H1 (cell line): Measurements from ENCODE around the gene TMEM192.

DNA sequence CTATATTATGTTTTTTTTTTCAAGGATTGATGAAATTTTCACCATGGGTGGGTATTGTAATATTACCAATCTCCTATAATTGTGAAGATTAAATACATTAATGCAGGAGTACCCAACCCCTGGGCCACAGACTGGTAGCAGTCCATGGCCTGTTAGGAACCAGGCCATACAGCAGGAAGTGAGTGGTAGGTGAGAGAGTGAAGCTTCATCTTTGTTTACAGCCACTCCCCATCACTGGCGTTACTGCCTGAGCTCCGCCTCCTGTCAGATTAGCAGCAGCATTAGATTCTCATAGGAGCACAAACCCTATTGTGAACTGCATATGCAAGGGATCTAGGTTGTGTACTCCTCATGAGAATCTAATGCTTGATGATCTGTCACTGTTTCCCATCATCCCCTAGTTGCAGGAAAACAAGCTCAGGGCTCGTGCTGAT lies 15.1 kb downstream of the RAPGEF2 start:
- RRBS = no CpG with 5 or more reads among the region's 3 CpGs
CAGE:
- cytosol, long polyA plus RNA = no peak
- long polyA plus RNA = no peak
- nucleus, long polyA plus RNA = no peak

GRCh38 chr4:159203004-159203746 lies 100.3 kb downstream of the RAPGEF2 start:
- RRBS = no CpG with 5 or more reads among the region's 8 CpGs
CAGE:
- cytosol, long polyA plus RNA = no peak
- long polyA plus RNA = no peak
- nucleus, long polyA plus RNA = no peak

GRCh38 chr4:159265036-159266110 lies 162.5 kb downstream of the RAPGEF2 start:
- RRBS = no CpG with 5 or more reads among the region's 4 CpGs
CAGE:
- cytosol, long polyA plus RNA = no peak
- long polyA plus RNA = no peak
- nucleus, long polyA plus RNA = start-site peak on the plus strand at chr4:159265435-159265525, 11 reads; start-site peak on the plus strand at chr4:159265665-159265734, 6 reads

- RRBS = no CpG with 5 or more reads among the region's 8 CpGs
CAGE:
- cytosol, long polyA plus RNA = no peak
- long polyA plus RNA = no peak
- nucleus, long polyA plus RNA = no peak
Observed at GRCh38 chr4:159358617-159359476, 256.0 kb downstream of the RAPGEF2 start.

DNA sequence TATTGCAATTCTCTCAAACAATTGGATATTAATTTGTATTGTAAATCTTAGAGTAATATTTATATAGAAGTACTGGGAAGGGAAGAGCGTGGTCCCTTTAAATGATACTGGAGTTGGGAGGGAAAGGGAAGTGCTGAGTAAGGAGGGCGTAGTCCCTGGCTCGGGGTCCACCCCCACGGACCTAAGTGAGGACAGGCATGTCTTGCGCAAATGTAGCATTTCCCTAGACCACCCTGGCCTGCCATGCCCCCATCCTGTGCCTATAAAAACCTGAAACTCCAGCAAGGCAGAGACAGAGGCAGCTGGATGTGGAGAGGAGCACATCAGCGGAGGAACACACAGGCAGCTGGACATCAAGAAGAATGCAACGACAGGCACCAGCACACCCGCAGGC lies 346.0 kb downstream of the FSTL5 start:
- RRBS = no CpG with 5 or more reads among the region's 8 CpGs
CAGE:
- cytosol, long polyA plus RNA = no peak
- long polyA plus RNA = no peak
- nucleus, long polyA plus RNA = no peak

- RRBS = no CpG with 5 or more reads among the region's 2 CpGs
CAGE:
- cytosol, long polyA plus RNA = no peak
- long polyA plus RNA = no peak
- nucleus, long polyA plus RNA = no peak
Observed at GRCh38 chr4:162684096-162684443, 482.6 kb downstream of the NAF1 start.

GRCh38 chr4:163493594-163493965 lies 910 bp upstream of the TMA16 start:
- RRBS = no CpG with 5 or more reads among the region's 9 CpGs
CAGE:
- cytosol, long polyA plus RNA = no peak
- long polyA plus RNA = no peak
- nucleus, long polyA plus RNA = no peak

DNA sequence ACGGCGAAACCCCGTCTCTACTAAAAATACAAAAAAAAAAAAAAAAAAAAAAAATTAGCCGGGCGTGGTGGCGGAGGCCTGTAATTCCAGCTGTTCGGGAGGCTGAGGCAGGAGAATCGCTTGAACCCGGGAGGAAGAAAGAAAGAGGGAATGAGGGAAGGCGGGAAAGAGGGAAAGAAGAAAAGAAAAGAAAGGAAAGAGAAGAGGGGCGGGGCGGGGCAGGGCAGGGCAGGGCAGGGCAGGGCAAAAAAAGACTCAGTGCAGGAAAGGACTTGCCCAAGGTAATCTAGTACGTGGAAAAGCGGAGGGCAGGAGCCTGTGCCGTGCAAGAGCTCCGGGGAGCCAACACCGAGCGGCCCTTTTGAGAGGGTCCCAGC lies 536 bp upstream of the TMA16 start:
- RRBS = no CpG with 5 or more reads among the region's 18 CpGs
CAGE:
- cytosol, long polyA plus RNA = no peak
- long polyA plus RNA = no peak
- nucleus, long polyA plus RNA = no peak

GRCh38 chr4:163611531-163612566 lies 117.4 kb downstream of the TMA16 start:
- RRBS = no CpG with 5 or more reads among the region's 5 CpGs
CAGE:
- cytosol, long polyA plus RNA = no peak
- long polyA plus RNA = no peak
- nucleus, long polyA plus RNA = no peak

GRCh38 chr4:164956517-164957589 lies 20.6 kb downstream of the TRIM61 start:
- RRBS = 5% methylated on average over 15 of the region's 44 CpGs
CAGE:
- cytosol, long polyA plus RNA = no peak
- long polyA plus RNA = no peak
- nucleus, long polyA plus RNA = start-site peak on the plus strand at chr4:164956960-164956972, 25 reads

GRCh38 chr4:165112032-165113079 lies at the start of gene TMEM192:
TSS of gene TMEM192 (minus strand) at chr4:165112860.
- RRBS = under 1% methylated on average over 53 of the region's 82 CpGs
CAGE:
- cytosol, long polyA plus RNA = start-site peak on the minus strand at chr4:165112829-165112867, 324 reads
- long polyA plus RNA = start-site peak on the minus strand at chr4:165112817-165112863, 159 and 187 reads in 2 replicates
- nucleus, long polyA plus RNA = start-site peak on the minus strand at chr4:165112836-165112870, 452 reads

GRCh38 chr4:165185420-165185927 lies 21.9 kb upstream of the KLHL2 start:
- RRBS = no CpG with 5 or more reads among the region's 6 CpGs
CAGE:
- cytosol, long polyA plus RNA = no peak
- long polyA plus RNA = no peak
- nucleus, long polyA plus RNA = no peak

GRCh38 chr4:165222325-165223501 lies 15.4 kb downstream of the KLHL2 start:
- RRBS = no CpG with 5 or more reads among the region's 6 CpGs
CAGE:
- cytosol, long polyA plus RNA = no peak
- long polyA plus RNA = no peak
- nucleus, long polyA plus RNA = no peak

DNA sequence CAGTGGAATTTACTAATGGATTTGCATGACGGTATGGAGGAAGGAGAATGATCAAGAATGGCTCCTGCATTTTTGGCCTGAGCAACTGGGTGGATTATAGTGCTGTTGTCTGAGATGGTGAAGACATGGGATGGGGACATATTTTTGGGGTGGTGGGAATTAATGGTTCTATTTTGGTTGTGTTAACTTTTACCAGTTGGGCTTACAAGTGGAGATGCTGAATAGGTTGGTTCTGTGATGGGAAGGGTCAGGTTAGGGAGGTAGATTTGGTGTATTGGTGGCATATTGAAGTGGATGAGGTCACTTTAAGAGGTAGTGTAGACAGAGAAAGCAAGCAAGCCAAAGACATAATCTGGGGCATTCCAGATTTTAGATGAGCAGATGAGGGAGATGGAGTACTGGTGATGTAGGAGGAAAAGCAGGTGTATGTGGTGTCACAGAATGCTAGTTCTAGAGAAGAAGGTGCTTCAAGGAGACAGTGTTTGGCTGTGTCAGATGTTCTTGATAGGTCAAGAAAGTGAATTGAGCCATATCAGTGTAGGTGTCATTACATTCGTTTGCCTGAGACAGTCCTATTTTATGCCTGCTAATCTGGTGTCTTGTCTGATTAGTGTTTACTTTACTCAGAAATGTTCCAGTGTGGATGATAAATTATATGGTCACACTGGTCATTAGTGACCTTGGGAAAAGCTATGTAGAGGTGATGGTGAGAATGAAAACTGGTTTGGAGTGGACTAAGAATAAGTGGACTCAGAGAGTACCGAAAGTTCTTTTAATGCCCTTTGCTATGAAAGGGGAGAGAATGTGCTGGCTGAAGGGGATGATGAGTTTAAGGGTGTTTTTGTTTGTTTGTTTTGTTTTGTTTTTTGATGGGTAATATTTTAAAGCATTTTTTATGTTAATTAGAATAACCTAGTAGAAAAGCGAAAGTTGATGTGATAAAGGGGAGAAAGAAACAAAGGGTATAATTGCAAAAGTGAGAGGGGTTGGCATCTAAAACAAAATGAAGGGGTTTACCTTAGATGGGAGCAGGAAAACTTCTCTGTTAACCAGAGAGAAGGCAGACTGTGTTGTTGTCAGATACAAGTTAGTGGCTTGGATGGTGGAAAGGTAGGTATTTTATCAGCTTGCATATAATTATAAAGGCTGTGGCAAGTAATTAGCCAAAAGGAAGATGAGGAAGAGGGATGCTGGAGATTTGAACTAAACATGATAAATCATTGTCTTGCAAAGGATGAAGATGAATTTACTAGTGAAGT lies 32.5 kb downstream of the GK3 start:
- RRBS = no CpG with 5 or more reads among the region's 4 CpGs
CAGE:
- cytosol, long polyA plus RNA = no peak
- long polyA plus RNA = no peak
- nucleus, long polyA plus RNA = no peak

DNA sequence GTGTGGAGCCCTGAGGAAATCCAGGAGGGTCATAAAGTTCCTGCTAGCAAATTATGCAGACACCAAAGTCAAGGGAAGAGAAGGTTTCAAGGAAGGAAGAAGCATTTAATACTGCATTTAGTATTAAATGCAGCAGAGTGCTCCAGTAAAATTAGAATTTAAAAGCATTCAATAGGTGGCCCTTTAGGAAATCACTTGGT lies 13.9 kb upstream of the CPE start:
CAGE:
- cytosol, long polyA plus RNA = no peak
- long polyA plus RNA = no peak
- nucleus, long polyA plus RNA = no peak

- RRBS = no CpG with 5 or more reads among the region's 8 CpGs
CAGE:
- cytosol, long polyA plus RNA = no peak
- long polyA plus RNA = no peak
- nucleus, long polyA plus RNA = no peak
Observed at GRCh38 chr4:165383568-165384306, 4.9 kb downstream of the CPE start.

- RRBS = no CpG with 5 or more reads among the region's 2 CpGs
CAGE:
- cytosol, long polyA plus RNA = no peak
- long polyA plus RNA = no peak
- nucleus, long polyA plus RNA = no peak
Observed at GRCh38 chr4:165495478-165495795, 116.6 kb downstream of the CPE start.

DNA sequence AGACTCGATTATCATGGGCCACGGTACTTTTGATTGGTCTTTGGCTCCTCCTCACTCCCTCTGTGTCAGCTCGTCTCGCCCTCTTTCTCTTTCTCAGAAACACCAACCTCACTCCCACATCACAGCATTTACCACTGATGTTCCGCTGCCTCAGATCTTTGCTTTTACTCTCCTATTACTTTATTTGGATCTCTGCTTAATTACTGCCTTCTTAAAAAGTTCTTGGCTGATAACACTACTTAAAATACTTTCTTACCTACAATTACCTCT lies 172.6 kb downstream of the TLL1 start:
- RRBS = no CpG with 5 or more reads among the region's 5 CpGs
CAGE:
- cytosol, long polyA plus RNA = no peak
- long polyA plus RNA = no peak
- nucleus, long polyA plus RNA = no peak

GRCh38 chr4:168269742-168270427 lies 48.7 kb downstream of the DDX60 start:
- RRBS = no CpG with 5 or more reads among the region's 3 CpGs
CAGE:
- cytosol, long polyA plus RNA = no peak
- long polyA plus RNA = no peak
- nucleus, long polyA plus RNA = no peak

- RRBS = no CpG with 5 or more reads among the region's 7 CpGs
CAGE:
- cytosol, long polyA plus RNA = no peak
- long polyA plus RNA = no peak
- nucleus, long polyA plus RNA = no peak
Observed at GRCh38 chr4:168558259-168559014, 61.6 kb downstream of the PALLD start.